Parietal lobe (tissue), 2 donors: ENCODE data around the gene KTN1.

DNA sequence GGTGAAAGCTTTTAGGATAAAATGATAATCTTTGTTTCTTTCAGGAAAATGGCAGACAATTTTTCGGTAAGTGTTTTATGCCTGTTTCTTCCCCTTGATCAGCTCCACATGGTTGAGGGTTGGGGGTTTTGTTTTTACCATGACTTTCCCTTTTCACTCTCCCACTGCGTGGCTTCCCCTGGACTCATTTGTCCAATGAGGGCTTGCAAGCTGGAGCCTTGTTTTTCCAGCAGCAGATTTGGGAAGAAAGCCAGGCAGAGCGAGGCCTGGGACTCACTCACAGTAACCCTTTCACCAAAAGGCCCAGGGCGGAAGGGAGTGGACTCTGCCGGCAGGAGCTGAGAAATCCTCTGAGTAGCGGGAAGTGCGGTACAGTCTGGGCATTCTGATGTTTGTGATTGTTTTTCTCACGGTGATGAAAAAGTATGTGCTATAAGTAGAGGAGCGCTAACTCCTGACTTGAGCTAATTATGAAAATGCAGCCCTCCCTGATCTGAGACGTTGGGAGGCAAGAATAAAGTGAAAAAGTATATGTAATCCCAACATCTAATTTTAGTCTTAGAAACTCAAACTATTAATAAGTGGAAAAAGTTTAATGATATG is 8.4 kb downstream of the LGALS3 start:
- RAMPAGE, long total RNA: no peak

GRCh38 chr14:55309839-55310409 is 38.7 kb downstream of the FBXO34 start:
- RAMPAGE, long total RNA: no peak

DNA sequence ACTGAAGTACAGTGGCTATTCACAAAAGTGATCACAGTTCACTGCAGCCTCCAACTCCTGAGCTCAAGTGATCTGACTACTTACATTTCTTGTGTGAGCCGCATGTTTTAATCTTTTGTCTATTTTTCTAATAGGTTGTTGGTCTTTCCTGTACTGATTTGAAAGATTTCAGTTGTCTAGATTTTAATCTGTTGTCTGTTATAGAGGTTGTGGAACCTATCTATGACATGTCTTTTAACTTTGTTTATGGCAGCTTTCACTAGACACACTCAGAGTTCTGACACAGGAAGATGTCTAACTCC is 37.4 kb downstream of the ATG14 start:
- RAMPAGE, long total RNA: no peak

- RAMPAGE, long total RNA: no peak
Observed at GRCh38 chr14:55579652-55580681, at the start of gene KTN1. KTN1 (plus strand) TSS chr14:55580207.

GRCh38 chr14:55611738-55612614 is 32.0 kb downstream of the KTN1 start:
- RAMPAGE, long total RNA: no peak

DNA sequence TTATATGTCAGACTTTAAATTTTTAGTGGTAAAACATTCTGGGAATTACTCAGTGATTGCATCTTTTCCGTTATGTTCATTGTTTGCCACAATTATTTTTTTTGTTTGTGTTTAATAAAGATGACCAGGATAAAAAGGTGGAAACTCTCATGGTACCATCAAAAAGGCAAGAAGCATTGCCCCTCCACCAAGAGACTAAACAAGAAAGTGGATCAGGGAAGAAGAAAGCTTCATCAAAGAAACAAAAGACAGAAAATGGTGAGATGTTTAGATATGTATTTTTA is 36.3 kb downstream of the KTN1 start:
- RAMPAGE, long total RNA: no peak

- RAMPAGE, long total RNA: no peak
Observed at GRCh38 chr14:55629760-55630478, 49.9 kb downstream of the KTN1 start.

- RAMPAGE, long total RNA: no peak
Observed at GRCh38 chr14:55650114-55650721, 70.2 kb downstream of the KTN1 start.

DNA sequence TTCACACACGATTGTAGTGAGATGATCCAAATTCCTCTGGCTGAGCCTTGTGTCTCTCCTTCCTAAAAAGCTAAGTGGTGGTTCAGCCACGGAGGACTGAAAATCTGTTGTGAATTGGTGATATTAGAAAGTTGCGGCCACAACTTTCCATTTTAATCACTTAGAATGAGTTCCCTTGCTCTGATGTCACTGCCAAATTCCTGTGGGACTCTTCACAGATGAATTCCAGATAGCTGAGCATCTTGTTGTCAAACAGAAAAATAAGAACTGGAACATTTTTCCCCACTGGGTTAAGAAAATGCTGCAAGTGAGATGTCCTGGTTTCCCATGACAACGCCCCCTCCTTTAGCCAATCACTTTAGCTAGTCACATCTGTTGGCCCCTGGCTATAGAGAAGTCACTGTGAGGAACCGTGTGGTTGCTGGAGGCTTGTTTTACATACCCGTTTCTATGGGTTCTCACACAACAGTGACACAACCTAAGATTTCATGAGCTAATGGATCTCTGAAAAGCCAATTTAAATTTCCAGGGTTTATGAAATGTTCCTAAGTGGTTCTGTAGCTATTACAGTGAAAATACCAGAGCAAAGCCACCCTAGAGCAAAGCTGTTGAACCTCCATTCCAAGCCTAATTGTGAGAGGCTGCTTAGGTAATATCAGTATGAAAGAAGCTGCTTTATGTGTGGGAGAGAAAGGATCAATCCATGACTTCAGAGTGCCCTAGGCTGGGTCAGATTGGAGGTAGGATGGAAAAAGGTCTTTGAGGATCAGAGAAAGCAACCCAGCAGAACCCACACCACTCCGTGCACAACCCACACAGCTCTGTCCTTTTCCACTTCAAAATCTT is 136.0 kb downstream of the KTN1 start:
- RAMPAGE, long total RNA: no peak

DNA sequence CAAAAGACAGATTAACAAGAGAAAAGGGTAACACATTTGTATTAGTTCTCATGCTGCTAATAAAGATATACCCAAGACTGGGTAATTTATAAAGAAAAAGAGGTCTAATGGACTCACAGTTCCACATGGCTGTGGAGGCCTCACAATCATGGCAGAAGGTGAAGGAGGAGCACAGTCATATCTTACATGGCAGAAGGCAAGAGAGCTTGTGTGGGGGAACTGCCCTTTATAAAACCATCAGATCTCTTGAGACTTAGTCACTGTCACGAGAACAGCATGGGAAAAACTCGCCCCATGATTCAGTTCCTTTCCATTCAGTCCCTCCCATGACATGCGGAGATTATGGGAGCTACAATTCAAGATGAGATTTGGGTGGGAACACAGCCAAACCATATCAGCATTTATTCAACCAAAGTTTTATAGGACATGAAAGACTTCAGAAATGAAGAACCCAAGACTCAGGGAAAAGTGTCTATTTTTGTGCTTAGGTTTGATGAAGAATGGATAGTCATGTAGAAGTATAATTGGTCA is 216.5 kb downstream of the KTN1 start:
- RAMPAGE, long total RNA: no peak

GRCh38 chr14:56119176-56119600 is 977 bp downstream of the PELI2 start:
- RAMPAGE, long total RNA: no peak

GRCh38 chr14:56148588-56148894 is 30.3 kb downstream of the PELI2 start:
- RAMPAGE, long total RNA: no peak

- RAMPAGE, long total RNA: no peak
Observed at GRCh38 chr14:56173428-56173687, 55.1 kb downstream of the PELI2 start.

- RAMPAGE, long total RNA: no peak
Observed at GRCh38 chr14:56240057-56240820, 122.0 kb downstream of the PELI2 start.

GRCh38 chr14:56310692-56311126 is 192.5 kb downstream of the PELI2 start:
- RAMPAGE, long total RNA: no peak

GRCh38 chr14:56798000-56799021 is 12.0 kb downstream of the OTX2 start:
- RAMPAGE, long total RNA: no peak

DNA sequence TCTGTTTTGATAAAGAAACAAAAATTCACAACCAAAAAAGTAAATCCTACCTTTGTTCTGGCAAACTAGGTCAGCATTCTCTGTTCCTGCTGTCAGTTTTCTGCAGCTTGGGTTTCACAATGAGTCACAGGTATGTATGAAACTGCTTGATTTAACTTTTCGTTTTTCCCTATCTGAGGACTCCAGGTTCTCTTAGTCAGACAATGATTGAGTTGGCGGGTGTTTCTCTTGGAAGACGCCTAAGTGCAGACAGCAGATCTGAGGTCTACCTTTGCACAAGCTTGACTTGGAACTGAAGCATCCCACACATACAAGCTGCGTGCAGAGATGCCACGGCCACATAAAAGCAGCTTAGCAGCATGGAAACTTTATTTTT is 208.1 kb downstream of the EXOC5 start:
- RAMPAGE, long total RNA: no peak

GRCh38 chr14:57111884-57112923 is 156.5 kb downstream of the EXOC5 start:
- RAMPAGE, long total RNA: no peak

GRCh38 chr14:57268101-57268320 is 694 bp downstream of the EXOC5 start:
- RAMPAGE, long total RNA: no peak

GRCh38 chr14:57407555-57408093 is 17.2 kb downstream of the NAA30 start:
- RAMPAGE, long total RNA: no peak